H7 (cell line): ENCODE measurements around the gene NAP1L4.

DNA sequence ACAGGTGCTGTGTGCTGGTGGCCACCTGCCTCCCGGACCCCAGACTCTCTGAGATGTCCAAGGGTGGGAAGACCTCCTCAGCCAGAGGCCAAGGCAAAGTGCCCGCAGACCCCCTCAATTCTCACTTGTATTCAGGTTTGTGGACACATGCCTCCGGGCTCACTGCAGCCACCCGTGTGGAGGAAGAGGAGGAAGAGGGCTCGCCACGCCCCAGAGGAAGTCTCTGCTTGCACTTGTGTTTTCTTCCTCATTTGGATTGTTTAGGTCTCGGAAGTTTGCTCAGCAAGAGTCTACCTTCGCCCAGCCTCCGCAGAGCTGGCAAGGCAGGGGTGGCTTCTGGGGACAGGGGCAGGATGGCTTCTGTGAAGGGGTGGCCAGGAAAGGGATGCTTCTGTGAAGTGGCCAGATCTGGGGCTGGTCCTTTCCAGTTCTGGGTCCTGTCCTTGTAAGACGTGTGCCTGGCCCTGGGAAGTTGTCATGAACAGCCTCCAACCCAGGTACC is 2.2 kb downstream of the KCNQ1 start:
- RAMPAGE, long total RNA: no peak

DNA sequence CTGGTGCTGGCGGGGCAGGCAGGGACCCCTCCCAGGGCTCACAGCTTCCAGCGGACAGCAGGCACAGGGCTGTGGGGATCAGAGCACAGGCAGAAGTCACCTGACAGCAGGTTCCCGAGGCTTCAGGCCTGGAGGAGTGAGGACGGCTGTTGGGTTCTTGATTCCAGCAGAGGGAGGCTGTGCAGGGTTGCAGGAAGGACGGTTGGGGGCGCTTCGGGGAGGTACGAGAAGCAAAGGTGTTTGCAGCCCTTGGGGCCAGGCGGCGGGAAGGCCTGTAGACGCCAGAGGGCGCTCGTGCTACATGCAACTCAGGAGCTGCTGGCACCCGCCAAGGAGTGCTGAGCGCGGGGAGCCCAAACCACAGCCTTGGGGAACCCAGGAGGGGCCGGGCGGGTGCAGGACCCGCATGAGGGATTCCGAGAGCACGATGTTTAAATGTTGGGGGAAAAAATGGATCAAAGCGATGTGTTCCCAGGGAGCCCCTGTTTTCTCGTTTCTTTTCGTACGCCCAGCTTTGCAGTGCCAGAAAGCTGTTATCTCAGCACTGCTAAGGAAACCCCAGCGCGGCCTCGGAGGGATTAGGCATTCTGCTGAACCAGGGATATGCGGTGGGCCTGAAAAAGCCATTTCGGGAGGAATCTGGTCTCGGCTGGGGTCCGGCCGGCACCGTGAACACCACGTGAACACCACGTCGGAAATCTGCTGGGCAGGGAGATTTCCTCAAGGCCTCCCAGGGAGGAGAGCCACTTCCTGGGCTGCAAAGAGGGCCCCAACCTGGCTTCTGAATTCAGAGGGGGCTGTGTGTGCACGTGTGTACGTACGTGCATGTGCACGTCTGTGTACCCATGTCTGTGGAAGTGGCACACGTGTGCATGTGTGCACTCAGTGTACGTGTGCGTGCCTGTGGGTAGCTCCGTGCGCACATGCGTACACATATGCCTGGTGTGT is 88.1 kb downstream of the KCNQ1 start:
- RAMPAGE, long total RNA: no peak

DNA sequence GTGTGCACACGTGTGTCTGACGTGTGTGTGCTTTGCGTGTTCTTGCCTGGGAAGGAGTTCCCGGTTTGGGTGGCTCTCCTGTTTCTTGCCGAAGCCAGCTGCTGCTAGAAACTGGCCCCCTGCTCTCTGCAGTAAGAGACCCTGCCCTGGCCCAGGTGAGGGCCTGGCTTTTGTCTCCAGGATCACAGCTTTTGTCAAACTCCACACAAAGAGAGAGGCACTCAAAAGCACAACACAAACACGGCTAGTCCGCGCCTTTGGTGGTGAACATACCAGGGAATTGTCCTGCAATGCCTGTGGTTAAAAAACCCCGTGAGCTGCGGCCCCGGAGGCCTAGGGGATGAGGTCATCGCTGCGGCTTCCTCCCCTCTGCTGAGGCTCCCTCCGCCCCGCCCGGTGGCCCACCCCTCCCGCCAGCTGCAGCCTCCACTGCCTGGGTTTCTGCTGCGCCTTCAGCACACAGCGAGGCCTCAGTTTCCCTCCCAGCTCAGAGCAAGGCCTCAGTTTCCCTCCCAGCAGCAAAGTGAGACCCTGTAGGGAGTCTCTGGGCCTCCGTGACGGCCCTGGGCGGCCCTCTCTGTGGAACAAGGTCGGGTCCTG is 88.9 kb downstream of the KCNQ1 start:
- RAMPAGE, long total RNA: no peak

DNA sequence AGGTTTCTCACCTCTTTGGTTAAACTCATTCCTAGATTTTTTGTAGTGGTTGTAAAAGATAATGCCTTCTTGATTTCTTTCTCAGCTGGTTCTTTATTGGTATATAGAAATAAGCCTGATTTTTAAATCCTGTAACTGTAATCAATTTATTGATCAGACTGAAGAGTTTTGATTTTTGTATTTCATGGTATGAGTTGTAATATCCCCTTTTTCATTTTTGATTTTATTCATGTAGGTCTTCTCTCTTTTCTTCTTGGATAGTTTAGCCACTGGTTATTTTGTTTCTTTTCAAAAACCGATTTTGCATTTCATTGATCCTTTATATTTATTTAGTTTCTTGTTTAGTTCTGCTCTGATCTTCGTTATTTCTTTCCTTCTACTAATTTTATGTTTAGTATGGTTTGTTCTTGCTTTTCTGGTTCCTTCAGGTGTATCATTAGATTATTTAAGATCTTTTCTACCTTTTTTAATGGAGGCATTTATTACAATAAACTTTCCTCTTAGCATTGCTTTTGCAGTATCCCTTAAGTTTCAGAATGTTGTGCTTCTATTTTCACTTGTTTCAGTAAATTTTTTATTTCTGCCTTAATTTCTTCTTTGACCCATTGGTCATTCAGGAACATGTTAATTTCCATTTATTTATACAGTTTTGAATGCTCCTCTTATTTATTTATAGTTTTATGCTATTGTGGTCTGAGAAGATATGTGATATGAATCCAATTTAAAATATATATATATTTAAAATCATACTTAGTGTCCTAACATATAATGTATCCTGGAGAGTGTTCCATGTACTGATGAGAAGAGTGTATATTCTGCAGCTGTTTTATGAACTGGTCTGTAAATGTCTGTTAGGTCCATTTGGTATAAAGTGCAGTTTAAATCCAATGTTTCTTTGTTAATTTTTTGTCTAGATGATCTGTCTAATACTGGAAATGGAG is 197.8 kb downstream of the KCNQ1 start:
- RAMPAGE, long total RNA: no peak

- RAMPAGE, long total RNA: no peak
Observed at GRCh38 chr11:2662945-2663684, 218.3 kb downstream of the KCNQ1 start.

GRCh38 chr11:2666041-2667079 is 219.2 kb downstream of the CDKN1C start:
- RAMPAGE, long total RNA: no peak

DNA sequence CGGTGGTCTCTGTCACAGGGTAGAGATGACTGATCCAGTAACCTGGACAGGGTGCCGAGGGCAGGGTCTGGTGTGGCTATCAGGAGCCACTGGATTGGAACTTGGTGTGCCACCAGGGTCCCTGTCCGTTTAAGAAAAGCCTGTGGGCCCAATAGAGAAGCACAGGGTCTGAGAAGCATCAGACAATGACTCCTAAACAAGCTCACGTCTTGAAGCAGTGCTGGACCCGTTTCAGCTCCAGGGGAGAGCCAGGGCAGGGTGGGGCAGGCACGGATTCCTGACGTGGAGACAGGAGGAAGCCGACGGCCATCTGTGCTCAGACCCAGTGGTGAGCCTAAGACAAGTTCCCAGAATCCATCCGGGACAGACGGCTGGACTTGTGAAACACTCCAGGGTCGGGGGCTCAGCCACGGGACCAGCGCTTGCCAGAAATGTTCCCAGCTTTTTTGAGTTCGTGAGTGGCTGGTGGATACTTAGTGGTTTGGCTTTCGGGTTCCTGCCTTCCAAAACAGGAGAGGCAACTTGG is 160.6 kb downstream of the CDKN1C start:
- RAMPAGE, long total RNA: no peak

DNA sequence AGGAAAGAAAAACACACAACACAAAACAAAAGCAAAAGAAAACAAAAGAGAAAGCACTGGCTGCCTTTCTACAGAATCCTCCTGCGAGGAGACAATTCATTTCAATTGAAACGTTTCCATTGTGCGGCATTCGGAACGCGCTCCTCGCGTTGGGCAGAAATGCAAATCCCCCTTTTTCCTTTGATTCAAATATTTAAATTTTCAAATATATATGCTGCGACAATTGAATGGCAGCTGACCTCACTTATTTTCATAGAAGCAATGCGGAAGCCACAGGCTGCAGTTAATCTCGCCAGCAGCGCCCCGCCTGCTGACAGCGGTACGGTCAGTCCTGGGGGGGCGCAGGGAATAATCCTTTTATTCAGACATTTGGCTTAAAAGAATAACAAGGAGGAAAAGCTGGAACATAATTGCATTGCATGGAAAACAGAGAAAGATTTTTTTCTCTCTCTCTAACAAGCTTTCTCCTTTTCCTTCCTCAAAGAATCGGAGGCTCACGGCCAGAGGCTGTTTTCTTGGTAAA is 17.4 kb downstream of the CDKN1C start:
- RAMPAGE, long total RNA: no peak

GRCh38 chr11:2882677-2883064 is 2.9 kb downstream of the CDKN1C start:
- RAMPAGE, long total RNA: no peak

- RAMPAGE, long total RNA: no peak
Observed at GRCh38 chr11:2883450-2883955, 2.1 kb downstream of the CDKN1C start.

DNA sequence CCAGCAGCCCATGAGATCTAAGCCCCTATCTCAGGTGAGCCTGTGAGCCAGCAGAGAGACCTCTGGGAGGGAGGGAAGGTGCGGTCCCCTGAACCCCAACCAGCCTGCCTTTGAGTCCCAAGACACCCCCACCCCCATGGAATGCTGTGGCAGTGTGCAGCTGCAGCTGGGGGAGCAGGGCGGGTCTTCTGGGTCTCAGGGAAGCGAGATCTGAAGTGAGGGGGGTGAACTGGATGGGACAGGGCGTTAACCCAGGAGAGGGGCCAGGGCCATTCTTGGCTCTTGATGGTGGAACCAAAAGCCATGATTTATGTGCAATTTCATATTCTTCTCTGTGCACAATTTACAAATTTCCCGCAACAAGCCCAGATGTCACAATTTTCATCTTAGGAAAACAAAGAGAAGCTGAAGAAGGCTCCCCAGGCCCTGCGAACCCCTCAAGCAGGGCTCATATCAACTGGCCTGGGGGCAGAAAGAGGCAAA is 1.5 kb upstream of the CDKN1C start:
- RAMPAGE, long total RNA: no peak

DNA sequence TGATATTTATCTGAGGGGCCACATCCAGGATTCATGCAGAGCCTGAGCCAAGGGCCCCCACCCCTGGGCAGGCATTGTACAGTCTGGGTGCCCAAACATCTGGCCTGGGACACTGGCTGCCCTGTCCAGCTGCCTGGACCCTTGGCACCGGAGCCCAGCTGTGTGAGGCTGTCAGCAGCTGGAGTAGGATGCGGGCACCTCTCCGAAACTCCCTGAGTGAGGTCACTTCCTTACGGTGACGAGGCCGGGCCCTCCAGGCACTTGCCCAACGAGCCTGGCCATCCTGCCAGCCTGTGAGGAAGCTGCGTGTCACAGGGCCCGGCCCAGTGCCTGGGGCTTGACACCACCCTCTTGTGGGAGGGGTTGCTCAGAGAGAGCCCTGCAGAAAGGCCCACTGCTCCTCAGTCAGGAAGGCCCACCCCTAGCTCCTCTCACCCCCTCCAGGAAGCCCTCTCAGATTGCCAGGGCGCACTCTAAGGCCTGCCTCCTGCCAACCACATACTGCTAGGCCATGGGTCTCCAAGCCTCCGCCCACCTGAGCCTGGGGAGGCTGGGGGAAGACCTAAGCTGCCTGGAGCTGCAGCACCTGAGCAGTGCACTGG is 4.2 kb upstream of the PHLDA2 start:
- RAMPAGE, long total RNA: no peak

- RAMPAGE, long total RNA: no peak
Observed at GRCh38 chr11:2940129-2941088, 11.2 kb upstream of the PHLDA2 start.

DNA sequence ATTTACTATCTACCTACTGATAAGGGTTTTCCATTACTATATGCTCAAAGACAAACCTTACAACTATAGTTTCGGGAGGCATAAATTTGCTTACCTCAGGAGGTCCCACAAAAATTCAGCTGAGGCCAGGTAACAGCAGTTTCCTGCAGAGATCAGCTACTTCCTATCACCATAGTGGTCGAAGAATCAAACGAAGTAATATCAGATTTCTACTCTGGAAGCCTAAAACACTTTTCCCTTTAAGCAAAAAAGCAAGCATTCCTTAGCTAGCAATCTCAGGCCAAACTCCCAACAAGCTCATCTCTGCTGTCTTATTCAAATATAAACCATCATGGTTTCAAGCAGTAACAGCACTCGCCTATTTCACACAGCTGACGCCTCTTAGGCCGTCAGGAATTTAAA is 3.1 kb downstream of the NAP1L4 start:
- RAMPAGE, long total RNA: no peak

GRCh38 chr11:2990575-2990952 is 1.6 kb downstream of the NAP1L4 start:
- RAMPAGE, long total RNA: no peak

- RAMPAGE, long total RNA: start-site peak on the minus strand at chr11:2992261-2992368, 3,603 reads
Observed at GRCh38 chr11:2991705-2992640, at the start of gene NAP1L4. NAP1L4 (minus strand) TSS chr11:2992329.

DNA sequence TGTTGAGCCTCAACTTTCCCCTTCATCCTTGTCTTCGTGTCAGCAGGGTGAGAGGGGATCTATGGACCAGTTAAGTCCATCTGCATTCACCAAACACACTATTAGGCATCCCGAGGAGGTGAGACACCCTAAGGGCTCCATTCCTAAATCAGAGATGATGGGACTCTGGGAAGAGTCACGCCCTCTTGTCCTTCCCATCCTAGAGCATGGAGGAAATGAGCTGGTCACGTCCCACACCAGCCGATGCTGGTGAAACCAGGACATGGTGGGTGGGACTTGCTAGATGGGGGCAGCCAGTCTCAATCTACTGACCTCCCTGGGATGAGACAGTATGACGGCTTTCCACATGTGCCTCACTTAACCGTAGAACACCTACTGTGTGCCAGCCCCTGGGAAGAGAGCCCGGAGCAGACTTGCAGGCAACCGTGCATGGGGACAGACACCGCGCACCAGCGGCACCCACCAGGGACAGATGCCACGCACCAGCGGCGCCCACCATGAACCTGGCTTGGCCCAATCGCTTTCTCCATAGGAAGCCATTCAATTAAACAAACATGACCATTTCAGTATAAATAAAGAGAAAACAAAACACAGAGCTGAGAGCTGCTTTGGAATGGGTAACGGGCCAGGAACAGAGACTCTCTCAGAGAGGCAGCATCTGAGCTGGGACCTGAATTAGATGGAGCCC is 3.8 kb downstream of the OSBPL5 start:
- RAMPAGE, long total RNA: no peak

GRCh38 chr11:3164224-3164585 is 905 bp downstream of the OSBPL5 start:
- RAMPAGE, long total RNA: no peak

GRCh38 chr11:3380655-3381596 is 2.0 kb upstream of the ZNF195 start:
- RAMPAGE, long total RNA: no peak

DNA sequence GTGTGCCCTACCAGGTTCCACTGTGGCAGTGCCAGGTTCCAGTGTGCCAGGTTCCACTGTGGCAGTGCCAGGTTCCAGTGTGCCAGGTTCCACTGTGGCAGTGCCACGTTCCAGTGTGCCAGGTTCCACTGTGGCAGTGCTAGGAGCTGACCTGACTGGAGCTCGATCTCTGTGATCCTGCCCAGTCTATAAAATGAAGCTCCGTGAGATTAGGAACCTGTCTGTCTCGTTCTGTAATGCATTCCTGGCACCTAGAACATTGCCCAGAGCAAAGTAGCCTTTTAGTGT is 36.1 kb downstream of the ART5 start:
- RAMPAGE, long total RNA: no peak